Pulmonary artery (tissue), 1 donor: ENCODE measurements around a stretch of chr2.

DNA sequence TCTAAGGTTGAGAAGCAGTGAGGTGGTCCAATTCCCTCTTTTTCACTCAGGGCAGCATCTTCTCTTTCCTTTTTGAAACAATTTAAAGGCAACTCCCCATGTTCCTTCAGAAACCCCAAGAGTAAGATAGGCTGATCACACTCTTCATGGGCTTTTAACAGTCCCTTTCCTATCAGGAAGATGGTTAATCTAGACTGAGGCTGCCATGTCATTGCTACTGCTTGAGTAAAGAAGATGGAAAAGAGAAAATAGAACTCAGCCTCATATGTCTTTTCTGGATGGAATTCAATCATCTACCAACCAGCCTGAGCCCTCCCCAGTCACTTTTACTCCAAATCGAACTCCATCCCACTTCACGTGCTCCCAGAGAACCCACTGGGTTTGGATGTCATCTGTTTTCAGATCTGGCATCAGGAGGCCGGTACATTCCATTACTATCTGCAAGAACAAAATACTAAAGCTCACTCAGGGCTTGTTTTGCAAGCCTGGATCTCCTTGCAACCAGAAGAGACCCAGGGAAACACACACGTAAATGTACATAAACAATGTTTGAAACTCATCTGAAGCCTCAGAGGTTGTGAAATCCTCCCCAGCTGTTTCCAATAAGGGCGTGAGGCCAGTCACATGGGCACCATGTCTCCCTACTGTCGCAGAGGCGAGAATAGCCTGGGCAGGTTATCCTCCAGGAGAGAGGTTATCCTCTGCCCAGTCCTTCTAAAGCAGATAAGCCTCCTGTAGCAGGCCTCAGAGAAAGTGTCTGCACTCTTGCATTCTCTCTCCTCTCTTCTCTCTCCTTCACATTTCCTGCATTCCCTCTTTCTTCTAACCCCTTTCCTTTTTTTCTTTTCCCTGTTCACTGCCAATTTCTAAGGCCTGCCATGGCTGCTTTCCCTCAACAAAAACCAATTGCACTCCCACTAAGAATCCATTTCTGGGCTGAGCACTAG is 187.0 kb downstream of the GFPT1 start:
- PRO-cap: no peak

DNA sequence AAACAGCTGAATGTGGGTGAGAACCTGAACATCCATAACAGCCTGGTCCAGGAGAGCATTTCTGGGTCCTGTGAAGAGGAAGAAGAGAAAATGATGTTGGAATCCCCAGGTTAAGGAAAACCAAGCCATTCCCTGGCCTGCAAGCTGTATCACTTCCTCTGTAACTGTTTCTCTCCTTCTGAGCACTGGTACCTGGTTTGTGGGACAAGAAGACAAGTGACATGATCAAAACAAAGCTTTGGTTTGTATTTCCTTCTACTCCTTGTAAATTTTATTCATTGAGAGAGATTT is 173.0 kb downstream of the GFPT1 start:
- PRO-cap: unidirectional peak, plus-strand start at position 74 of the sequence

- PRO-cap: no peak
Measured at GRCh38 chr2:69226086-69226456, 161.0 kb downstream of the GFPT1 start.

DNA sequence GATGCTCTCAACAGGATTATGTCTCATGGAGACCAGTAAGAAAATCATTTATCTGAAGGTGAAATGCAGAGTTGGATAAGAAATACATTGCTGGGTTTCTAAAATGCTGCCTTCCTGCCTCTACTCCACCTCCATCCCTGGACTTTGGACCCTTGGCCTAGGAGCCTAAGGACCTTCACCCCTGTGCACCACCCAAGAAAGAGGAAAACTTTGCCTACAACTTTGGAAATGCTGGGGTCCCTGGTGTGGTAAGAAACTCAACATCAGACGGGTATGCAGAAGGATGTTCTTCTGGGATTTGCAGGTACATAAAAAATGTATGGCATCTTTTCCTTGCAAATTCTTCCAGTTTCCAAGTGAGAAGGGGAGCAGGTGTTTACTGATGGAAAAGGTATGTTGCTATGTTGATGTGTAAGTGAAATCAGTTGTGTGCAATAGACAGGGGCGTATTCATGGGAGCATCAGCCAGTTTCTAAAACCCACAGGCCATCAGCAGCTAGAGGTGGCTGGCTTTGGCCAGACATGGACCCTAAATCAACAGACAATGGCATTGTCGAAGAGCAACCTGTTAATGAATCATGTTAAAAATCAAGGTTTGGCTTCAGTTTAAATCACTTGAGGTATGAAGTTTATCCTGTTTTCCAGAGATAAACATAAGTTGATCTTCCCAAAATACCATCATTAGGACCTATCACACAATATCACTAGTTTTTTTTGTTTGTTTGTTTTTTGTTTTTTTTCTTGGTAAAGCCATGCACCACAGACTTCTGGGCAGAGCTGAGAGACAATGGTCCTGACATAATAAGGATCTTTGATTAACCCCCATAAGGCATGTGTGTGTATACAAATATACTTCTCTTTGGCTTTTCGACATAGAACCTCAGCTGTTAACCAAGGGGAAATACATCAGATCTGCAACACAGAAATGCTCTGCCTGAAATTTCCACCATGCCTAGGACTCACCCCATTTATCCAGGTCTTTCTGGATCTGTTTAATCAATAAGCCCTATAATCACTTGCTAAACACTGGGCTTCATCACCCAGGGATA is 140.9 kb downstream of the GFPT1 start:
- PRO-cap: no peak

DNA sequence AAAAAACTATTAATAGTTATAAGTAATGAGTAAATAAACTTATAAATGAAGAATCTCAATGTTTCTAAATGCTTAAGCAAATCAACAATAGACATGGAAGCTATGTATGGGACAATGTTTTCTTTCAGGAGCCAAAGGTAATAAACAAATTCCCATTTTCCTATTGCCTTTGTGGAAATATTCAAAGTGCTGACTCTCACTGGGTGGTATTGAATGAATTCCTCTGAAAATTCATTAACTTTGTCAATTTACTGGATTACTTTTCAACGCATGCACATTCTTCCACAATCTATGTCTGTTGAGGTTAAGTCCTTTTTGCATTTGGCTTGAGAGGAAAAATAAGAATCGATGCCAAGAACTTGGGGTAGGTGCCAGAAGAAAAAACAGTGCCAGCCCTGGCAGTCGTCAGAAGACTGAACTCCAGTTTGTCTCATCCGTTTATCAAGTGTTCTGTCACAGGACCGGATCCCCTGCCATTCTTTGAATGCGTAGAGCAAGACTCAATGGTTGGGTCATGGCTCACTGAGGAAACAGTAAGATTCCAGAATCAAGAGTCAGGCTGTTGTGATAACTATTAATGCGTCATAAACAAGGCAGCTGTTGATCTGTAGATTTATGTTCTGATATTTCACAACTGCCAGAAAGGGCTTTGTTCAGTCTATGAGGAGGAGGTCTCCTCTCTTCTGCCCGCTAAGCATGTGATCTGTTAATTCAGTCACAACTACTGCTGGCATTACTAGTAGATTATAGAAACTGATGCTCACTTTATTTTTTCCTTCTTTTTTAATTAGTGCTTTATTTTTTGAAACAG is 133.2 kb downstream of the GFPT1 start:
- PRO-cap: no peak

DNA sequence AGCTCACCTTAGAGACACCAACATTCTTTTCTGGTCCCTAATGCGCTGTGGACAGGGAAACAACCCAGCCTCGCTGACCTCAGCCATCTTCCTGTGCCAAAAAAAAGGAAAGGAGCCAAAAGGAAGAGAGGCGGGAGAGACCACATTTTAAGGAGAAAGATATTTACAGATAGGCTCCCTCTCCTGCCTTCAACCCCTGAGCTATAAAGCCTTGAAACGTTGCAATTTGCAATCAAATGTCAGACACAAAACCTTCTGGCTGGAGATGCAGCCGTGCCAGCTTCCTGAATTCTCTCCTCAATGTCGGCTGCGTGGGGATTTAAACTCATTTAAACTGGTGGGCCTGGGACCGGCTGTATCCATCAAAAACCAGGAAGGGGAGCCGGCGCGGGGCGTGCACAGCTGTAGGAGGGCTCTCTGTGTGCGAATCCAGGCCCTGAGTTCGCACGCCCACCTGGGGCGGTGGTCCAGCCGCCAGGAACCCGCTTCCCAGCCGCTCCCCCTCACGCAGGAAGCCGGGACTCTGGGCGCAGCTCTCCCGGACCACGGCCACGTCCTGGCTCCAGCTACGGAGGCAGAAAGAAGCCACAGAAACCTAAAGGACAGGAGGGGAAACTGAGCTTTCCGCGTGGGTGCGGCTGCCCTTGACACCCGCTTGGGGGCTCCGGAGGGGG is 80.8 kb downstream of the GFPT1 start:
- PRO-cap: unidirectional peak, plus-strand start at position 118 of the sequence

DNA sequence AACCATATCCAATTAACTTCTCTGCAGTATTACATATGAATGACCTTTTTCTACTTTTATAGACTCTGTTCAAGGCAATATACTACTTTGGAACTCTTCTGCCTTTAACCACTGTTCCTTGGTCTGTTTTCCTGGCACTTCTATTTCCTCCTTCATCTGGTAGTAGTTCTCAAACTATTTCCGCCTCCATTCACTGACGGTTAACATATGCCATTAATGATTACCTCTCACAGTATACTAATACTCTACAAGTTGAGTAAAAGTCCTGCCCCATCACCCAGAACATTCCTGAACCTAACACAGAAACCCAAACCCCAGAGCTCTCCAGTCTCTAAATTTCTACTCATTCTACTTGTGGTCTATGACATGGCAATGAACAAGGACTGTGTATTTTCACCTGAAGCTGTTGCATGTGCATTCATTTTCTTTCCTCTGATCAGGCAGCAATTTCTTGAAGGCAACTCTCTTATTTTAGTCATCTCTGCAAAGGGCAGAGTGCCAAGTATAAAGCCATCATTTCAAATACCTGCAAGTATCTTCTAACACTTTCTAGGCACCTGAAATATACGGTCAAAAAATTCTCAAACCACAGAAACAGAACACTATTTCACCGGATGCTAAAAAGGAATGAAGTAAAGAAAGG is 4.4 kb downstream of the GFPT1 start:
- PRO-cap: no peak

DNA sequence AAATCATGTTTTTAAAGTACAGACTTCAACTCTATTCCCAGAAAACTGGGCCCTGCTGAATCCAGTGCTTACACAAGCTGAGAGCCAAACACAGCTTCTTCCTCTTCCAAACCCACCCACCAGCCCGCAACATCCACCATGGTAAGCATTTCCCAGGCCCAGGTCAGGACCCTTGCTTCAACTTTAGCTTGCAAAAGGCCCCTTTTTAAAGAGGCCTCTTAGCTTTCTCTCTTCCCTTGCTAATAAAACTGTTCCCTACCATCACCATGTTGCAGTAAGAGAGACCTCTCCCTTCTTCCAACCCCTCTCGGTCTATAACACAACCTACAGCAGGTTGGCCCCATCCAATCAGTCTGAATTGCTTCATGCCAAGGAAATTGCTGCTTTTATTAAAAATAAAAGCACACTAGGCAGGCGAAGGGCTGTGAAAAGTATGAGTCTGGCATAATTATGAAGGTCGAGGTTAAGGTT is 1.9 kb downstream of the AAK1 start:
- PRO-cap: no peak

GRCh38 chr2:69673997-69674838 is 30.7 kb upstream of the AAK1 start:
- PRO-cap: no peak

- PRO-cap: unidirectional peak, plus-strand start at chr2:69724874
Measured at GRCh38 chr2:69724693-69725075, 17.2 kb upstream of the ANXA4 start.

- PRO-cap: unidirectional peak, minus-strand start at chr2:69798793
Measured at GRCh38 chr2:69798709-69799689, 30.5 kb upstream of the GMCL1 start.

DNA sequence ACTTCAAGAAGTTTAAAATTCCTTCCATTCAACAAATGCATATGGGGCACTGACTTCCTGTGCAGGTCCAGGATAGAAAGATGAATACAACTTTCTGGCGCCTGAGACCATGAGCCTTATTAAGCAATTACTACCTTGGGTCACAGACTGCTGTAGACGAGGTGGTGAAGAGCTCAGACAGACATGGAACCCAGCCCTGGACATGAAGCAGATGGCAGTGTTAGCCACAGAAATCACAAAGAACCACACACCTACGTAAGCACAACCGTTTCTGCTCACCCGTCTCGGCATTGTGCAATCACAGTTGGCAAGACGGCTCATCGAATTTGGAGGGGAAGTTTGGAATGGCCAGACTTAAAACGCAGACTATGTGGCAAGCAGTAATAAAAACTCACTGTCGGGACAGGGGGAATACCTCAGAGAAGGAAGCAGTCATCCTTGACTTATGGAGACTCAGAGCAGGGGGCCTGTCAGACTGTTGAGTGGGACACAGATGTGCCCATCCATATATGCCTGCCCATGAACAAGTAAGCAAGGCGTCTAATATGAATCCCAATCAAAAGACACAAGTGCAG is 24.3 kb upstream of the ASPRV1 start:
- PRO-cap: no peak

DNA sequence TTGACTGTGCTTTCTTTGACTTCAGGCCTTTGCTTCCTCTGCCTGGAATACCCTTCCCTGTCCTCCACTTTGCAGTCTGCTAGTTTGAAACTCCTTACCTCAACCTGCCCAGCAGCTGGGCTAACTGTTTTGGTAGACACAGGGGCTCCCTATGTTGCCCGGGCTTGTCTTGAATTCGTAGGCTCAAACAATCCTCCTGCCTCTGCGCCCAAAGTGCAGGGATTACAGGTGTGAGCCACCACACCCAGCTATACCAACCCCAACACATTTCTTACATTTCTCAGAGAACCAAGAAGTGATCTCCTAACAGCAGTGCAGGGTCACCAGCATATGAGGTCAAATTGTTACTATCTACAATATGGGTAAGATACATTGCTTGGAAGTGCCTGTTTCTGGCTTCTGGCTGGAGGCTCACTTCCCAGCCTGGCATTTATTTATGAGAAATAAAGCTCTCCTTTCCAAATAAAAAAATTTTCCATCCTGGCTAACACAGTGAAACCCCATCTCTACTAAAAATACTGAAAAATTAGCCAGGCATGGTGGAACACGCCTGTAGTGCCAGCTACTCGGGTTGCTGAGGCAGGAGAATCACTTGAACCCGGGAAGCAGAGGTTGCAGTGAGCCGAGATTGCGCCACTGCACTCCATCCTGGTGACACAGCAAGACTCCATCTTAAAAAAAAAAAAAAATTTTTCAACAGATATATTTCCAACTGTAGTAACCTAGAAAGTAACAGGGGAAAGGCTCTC is 6.3 kb upstream of the PCBP1 start:
- PRO-cap: no peak

GRCh38 chr2:70084885-70086000 is 2.0 kb upstream of the PCBP1 start:
- PRO-cap: no peak

GRCh38 chr2:70133268-70134098 is 46.2 kb downstream of the PCBP1 start:
- PRO-cap: unidirectional peak, minus-strand start at chr2:70133851

DNA sequence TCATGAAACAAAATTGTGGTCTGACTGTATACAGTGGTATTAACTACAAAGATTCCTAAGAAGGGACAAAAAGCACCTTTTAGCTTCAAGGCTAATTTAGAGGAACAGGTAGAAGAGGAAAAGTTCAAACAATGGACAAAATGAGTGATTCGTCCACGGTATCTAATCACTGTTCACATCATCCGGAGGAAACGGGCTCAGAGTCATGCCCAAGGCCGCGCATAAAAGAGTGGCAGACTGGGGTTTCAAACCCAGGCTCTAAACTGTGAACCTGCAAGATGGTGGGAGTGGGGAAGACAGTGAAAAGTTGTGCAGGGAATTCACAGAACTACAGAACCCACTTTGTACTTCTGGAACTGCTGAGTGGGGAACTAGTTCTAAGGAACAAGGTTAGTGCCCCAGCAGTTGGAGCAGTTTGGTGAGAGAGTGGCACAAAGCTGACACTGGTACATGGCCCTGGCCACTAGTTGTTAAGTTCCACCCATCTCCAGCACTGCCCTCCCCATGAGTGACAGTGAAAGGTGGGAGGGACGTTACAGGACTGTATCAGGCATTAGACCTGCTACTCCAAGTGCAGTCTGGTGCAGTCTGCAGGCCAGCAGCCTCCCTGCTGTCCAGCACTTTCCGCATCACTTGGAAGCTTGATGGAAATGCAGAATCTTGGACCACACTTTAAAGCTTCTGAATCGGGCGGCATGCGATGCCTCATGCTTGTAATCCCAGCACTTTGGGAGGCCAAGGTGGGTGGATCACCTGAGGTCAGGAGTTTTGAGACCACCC is 47.5 kb downstream of the C2orf42 start:
- PRO-cap: no peak

DNA sequence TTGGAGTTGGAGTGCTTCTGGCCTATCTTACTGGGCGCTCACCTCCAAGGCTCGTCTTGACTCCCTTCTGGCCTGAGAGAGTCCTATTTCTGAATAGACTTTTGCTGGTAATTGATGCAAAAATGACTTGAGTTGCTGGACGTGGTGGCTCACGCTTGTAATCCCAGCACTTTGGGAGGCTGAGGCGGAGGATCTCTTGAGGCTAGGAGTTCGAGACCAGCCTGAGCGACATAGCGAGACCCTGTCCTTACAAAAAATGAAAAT is 314 bp upstream of the C2orf42 start:
- PRO-cap: no peak

- PRO-cap: no peak
Measured at GRCh38 chr2:70223557-70223864, 24.9 kb downstream of the TIA1 start.

GRCh38 chr2:70247065-70247726 is 1.2 kb downstream of the TIA1 start:
- PRO-cap: no peak

GRCh38 chr2:70557081-70557621 is 3.5 kb upstream of the TGFA start:
- PRO-cap: no peak